Cytotoxic T cell (primary cell): Measurements from ENCODE around the genes BCL11B and HHIPL1.

DNA sequence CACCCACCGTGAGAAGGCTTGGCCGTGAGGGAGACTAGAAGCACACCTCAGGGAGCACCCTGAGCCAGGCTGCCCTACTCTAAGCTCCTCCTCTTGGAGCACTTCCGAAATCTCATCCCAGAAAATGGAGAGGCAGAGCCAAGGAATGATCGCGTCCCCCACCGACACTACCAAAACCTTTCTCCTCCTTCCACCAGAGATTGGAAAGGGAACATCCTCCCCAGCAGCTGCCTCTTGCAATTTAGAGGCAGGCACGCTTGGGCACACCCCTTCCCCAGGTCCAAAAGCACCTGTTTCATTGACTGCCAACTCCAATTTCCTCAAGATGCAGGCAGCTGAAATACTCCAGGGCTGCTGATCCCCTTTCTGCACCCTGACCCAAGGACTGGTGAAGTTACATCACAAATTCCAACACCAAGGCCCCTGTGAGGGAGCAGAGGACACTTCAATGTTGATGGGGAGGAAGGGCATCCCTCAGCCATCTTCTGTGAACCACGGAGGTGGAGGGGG is 33.9 kb downstream of the BCL11B start:
- PRO-cap, 2 experiments, result no peak in any of the 2 experiments

GRCh38 chr14:99241694-99242273 is 30.2 kb downstream of the BCL11B start:
- PRO-cap, 2 experiments, result no peak in any of the 2 experiments

DNA sequence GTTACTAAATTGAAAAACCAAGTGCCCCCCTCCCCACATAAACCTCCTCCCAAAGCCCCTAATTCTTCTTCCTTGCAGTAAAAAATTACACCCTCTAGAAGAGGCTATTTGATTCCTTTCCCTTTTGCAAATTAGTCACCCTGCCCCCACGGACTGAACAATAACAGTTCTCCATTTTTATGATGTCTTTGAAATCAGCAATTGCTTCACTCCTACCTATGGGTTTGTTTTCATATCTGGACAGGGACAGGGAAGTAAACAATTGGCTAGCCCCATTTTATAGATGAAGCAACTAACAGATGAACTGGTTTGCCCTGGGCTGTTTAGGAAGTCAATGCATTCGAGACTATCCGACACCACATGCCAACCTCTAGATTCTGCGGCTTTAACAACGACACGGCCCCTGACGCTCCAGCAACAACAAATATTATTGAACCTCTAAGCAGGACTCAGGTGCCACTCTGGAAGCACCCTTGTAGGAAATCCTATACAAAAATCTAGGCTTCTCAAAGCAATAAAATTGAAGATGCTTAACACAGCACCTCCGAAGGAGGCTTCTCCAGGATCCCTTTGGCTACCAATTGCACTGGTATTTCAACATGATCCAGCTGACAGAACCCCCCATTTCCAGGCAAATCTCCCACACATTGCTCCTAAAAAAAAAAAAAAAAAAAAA is 28.6 kb downstream of the BCL11B start:
- PRO-cap, 2 experiments, result peak in 2 of 2 experiments; most common plus-strand start position 456 of the sequence (in 2); most common minus-strand start position 336 of the sequence (in 2)

DNA sequence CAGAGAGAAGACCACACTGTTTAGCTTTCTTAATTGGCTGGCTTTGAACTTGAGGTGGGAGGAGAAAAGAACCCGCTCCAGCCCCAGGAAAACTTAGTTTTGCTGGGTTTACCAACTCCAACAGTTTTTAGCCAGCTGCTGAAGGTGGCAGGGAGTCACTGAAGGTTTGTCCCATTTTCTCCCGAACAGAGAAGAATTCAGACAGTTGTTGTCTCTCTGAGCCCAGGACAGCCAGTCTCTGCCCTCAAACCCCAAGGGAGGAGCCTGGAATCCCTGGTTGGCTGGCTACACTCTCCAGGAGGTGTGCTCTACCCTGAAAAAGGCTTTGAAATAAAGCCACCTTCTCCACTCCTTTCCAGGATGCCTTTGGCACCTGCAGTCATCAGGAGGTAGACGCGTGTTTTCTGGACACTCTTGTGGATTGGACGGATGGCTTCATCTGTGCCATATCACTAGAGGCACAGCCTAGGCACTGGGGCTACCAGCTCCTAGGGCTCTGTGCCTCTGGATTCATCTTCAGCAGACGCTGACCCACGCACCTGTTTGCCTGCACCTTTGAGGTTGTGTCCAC is 24.6 kb downstream of the BCL11B start:
- PRO-cap, 2 experiments, result peak in 1 of 2 experiments; most common plus-strand start position 358 of the sequence (in 1); most common minus-strand start position 357 of the sequence (in 1)

DNA sequence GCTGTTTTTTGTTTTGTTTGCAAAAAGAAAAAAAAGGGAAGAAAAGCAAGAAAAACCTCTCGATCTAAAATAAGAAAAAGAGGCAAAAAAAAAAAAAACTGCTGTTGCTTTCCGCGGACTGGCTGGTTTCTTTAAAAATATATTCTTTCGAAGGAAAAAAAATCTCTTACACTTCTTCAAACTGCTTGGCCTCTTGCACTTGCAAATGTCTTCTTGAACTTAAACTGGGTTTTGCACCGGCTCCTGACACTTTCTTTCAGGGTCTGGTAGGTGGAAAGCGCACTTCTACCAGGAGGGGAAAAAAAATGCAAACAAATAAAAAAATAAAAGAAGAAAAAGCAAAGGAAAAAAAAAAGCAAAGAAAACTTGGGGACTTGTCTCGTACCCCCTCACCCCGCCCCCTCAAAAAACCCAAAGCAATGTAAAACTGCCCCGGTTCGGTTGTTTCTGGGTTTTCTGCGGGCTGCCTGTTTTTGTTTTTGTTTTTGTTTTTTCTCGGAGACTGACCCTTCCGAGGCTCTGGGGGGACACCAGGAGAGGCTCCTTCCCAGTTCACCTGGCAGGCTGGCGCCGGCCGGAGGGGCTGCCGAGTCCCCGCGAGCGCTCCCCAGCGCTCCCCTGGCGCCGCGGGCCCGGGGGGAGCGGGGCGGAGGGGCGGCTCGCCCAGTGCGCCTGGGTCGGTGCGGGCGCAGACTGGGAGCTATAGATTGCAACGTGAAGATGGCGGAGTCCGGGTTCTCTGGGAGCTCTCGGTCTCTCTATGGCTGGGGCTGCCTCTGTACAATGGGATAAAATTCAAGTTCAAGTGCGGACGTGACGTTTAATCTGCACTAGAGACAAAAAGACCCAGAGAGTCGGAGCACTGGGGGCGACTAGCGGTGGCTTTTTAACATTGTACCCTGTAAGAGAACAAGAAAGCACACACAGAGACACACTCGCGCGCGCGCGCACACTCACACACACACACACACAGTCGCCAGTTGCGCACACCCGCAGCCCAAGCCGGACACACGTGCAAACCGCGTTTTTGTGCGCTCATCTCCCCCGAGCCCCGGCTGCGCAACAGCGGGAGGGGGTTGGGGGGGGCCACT is at the start of gene BCL11B:
TSS of gene BCL11B (minus strand) at position 766 of the 1,091 bp plus-strand sequence.
- PRO-cap, 2 experiments, result peak in 2 of 2 experiments; most common plus-strand start position 247 of the sequence (in 1); most common minus-strand start position 762 of the sequence (in 2)

- PRO-cap, 2 experiments, result no peak in any of the 2 experiments
These were observed 21.6 kb downstream of the CCNK start for GRCh38 chr14:99502356-99503711.

DNA sequence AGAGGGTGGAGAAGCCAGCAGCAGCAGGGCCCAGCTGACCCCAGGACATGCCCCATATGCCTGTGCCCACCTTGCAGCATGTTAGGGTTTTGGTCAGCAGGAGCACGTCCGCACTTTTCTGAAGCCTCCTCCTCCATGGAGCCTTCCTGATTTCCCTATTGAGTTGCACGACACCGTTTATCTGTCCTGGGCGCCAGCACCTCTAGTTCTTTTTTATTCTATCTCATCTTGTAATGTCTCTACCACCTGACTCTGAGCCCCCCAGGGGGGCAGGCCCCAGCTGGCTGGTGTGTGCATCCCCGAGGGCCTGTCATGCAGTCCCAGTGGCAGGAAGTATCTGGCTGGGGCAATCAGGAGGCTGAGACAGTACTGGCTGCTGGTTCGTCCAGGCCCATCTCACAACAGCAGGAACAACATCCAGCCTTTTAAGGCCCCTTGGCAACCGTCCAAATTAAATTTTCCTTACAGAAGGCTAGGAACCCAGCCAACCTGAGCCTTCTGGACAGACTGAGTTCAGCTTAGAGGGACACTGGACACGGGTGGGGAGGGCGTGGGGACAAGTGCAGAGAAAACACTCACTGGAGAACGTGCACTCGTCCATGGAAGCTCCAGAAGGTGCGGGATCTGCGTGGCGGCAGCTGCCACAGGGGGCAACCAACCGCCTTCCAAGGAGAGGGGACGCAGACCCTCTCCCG is 39.5 kb downstream of the CCDC85C start:
- PRO-cap, 2 experiments, result no peak in any of the 2 experiments

GRCh38 chr14:99579819-99580662 is 24.0 kb downstream of the CCDC85C start:
- PRO-cap, 2 experiments, result no peak in any of the 2 experiments

GRCh38 chr14:99596625-99597327 is 7.2 kb downstream of the CCDC85C start:
- PRO-cap, 2 experiments, result no peak in any of the 2 experiments

DNA sequence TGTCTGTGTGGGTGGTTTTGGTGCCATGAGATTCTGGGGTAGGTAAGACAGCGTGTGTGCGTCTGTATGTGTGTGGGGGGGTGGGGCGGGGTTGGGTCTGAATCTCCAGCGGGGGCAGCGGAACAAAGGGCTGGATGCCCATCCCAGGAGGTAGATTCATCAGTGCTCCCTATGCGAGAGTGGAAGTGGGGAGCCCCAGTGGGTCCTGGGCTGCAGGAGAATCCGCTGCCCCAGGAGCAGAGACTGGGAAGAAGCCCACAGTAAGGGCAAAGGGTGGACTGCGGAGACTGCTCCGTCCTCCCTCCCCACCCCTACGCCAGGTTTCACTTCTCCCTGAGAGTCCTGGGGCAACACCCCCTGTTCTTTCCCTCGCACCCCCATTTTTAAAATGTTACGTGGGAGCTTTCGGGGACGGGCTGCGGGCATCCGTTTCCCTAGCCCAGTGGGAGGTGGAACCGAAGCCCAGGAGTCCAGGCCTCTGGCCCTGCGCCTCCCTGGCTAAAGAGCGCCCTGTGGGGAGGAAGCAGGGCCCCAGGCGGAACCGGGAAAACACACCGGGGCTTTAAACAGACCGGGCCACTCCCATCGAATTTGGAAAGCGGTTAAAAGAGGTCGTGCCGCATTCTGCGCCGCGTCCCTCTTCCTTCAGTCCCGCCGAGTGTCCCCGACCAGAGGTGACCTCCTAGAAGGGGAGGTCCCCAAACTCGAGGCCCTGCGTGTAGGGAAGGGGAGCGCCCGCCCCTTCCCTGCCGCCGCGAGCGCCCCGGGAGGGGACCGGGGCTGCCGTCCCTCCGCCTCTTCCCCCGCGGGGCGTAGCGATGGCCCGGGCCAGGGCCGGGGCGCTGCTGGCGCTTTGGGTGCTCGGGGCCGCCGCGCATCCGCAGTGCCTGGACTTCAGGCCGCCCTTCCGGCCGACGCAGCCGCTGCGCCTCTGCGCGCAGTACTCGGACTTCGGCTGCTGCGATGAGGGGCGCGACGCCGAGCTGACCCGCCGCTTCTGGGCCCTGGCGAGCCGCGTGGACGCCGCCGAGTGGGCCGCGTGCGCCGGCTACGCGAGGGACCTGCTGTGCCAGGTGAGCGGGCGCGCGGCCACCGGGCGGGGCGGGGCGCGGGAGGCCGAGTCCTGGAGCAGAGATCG is at the start of gene HHIPL1:
TSS of gene HHIPL1 (plus strand) at position 740 of the 1,138 bp plus-strand sequence.
- PRO-cap, 2 experiments, result no peak in any of the 2 experiments

- PRO-cap, 2 experiments, result no peak in any of the 2 experiments
These were observed 13.0 kb upstream of the CYP46A1 start for GRCh38 chr14:99670824-99671692.

- PRO-cap, 2 experiments, result peak in 2 of 2 experiments; most common minus-strand start chr14:99683851 (in 1)
These were observed 642 bp upstream of the CYP46A1 start for GRCh38 chr14:99683175-99684137.

GRCh38 chr14:99730482-99730975 is 46.4 kb downstream of the CYP46A1 start:
- PRO-cap, 2 experiments, result no peak in any of the 2 experiments

DNA sequence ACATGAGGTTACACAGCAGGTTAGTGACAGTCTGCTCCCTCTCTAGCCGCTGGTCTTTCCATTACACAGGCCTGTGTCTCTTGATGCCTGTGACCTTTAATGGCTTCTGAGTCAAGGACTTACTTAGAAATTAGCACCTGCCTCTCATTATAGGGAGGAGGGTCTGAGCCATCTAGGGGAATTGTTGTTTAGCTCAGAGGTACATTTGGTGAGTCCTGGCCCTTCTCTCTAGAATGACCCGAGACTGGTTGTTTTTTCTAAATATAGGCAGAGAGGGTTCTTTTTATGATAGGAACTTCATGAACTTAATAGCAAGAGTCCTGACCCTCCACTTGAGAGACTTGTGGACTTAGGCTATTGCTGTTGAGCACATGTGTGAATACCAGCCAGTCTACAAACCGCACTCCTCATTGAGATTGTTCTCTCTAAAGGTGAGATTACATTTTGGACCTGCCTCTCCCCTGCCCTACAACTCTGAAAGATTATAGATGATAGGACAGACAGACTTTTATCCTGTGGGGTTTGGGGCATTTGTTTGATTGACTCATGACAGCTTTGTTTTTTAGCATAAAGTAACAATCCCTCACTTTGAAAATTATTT is 530 bp downstream of the EVL start:
- PRO-cap, 2 experiments, result peak in 1 of 2 experiments; most common plus-strand start position 440 of the sequence (in 1); most common minus-strand start position 483 of the sequence (in 1)

DNA sequence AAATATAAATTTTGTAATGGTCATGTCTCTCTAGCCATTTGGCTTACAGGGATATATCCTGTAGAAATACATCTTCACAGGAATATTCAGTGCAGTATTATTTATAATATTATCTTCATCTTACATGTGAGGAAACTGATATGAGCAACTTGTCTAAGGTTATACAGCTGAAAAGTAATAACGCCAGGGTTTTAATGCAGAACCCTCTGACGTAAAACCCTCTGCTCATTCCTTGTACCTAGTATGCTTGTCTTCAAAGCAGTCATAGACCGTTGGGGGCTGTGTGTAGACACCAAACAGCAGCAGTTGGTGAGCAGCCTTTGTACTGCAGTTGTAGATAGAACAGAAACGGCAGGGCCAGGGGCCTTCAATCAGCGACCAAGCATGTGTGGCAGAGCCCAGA is 28.0 kb downstream of the EVL start:
- PRO-cap, 2 experiments, result peak in 1 of 2 experiments; most common plus-strand start position 261 of the sequence (in 1); most common minus-strand start position 158 of the sequence (in 1)

- PRO-cap, 2 experiments, result peak in 2 of 2 experiments; most common plus-strand start chr14:100214157 (in 1); most common minus-strand start chr14:100214534 (in 2)
These were observed 25.1 kb upstream of the YY1 start for GRCh38 chr14:100213420-100214602.

DNA sequence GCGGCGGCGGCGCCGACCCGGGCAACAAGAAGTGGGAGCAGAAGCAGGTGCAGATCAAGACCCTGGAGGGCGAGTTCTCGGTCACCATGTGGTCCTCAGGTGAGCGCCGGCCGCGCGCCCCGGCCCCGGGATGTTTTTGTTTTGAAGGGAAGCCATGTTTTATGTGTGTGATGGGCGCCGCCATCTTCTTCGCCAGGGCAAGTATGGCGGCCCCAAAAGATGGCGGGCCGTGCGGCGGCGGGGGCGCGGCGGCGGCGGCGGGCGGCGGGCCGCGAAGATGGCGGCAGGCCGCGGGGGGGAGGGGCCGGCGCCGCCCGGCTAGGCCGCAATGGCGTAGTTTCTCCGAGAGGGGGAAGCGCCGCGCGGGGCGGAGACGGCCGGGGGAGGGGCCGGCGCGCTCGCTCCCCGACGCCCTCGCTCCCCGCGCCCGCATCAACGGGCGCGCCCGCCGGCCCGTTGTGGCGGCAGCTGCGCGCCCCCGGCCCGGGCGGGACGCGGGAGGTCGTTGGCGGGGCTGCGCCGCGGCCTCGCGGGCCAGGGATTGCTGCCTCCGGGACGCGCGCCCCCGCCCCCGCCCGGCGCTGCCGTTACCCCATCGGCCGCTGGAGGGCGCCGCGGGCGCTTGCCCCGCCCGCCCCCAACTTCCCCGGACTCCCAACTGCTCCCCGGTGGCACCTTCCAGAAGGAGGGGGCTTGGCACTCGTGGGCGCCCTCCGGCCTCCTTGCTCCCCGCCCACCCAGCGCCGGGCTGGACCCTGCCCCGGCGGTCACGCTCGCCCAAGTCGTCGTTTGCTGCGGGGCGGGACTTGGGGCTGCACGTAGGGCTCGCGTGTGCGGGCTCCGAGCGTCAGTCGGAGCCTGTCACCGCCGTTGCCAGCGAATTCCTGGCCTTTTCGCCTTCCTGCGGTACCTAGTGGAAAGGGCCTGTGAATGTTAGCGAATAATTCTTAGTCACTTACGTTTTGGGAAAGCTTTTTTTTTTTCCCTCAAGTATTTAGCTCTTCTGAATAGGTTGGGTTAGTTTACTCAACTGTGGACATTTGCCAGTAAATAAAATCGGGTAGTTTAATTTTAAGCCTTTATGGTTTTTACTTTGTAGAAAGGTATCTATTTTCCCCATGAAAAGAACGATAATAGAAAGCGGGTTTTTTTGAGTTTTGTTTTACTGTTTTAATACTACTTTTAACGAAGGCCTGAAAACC is 1.3 kb downstream of the YY1 start:
- PRO-cap, 2 experiments, result peak in 2 of 2 experiments; most common plus-strand start position 850 of the sequence (in 2); most common minus-strand start position 791 of the sequence (in 2)

GRCh38 chr14:100266711-100267136 is 27.8 kb downstream of the YY1 start:
- PRO-cap, 2 experiments, result no peak in any of the 2 experiments

- PRO-cap, 2 experiments, result no peak in any of the 2 experiments
These were observed 27.5 kb downstream of the SLC25A29 start for GRCh38 chr14:100278511-100279344.

GRCh38 chr14:100304792-100305204 is 1.4 kb downstream of the SLC25A29 start:
- PRO-cap, 2 experiments, result peak in 1 of 2 experiments; most common plus-strand start chr14:100305078 (in 1); most common minus-strand start chr14:100305062 (in 1)